Measurements from ENCODE around the genes PHF8 and PAGE5.

GRCh38 chrX:52576810-52577309 is 60.0 kb upstream of the XAGE1B start:
- PRO-cap, 4 experiments, result no peak in any of the 4 experiments
- RAMPAGE, long total RNA, 4 experiments, result no peak in any of the 4 experiments

DNA sequence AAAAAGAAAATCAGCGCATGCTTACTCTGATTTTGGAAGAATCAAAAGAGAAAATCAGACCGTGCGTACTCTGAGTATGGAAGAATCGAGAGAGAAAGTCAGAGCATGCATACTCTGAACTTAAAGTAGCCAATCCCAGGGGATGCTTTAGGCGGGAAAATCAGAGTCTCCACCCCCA is 118 bp downstream of the SSX7 start:
- PRO-cap, 4 experiments, result no peak in any of the 4 experiments
- RAMPAGE, long total RNA, 4 experiments, result no peak in any of the 4 experiments

DNA sequence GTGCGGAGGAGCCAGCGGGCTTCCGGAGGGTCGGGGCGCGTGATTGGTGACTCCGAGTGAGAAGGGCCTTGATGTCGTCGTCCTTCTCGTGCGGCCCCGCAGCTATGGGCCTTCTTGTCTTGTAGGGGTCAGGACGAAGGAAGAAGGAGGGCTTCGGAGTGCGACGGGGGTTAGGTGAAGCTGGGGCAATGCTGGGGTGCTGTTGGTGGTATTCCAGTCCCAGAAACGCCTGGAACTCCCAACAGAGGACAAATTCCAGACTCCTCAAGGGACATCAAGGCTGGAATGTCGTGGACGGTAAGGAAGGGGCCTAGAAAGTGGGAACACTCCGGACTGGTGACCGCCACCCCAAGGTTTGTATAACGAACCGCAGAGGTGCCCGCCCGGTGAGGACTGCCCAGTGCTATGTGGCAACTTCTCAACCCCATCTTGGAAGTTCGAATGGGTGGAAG is 362 bp downstream of the XAGE5 start:
- PRO-cap, 4 experiments, result no peak in any of the 4 experiments
- RAMPAGE, long total RNA, 4 experiments, result no peak in any of the 4 experiments

DNA sequence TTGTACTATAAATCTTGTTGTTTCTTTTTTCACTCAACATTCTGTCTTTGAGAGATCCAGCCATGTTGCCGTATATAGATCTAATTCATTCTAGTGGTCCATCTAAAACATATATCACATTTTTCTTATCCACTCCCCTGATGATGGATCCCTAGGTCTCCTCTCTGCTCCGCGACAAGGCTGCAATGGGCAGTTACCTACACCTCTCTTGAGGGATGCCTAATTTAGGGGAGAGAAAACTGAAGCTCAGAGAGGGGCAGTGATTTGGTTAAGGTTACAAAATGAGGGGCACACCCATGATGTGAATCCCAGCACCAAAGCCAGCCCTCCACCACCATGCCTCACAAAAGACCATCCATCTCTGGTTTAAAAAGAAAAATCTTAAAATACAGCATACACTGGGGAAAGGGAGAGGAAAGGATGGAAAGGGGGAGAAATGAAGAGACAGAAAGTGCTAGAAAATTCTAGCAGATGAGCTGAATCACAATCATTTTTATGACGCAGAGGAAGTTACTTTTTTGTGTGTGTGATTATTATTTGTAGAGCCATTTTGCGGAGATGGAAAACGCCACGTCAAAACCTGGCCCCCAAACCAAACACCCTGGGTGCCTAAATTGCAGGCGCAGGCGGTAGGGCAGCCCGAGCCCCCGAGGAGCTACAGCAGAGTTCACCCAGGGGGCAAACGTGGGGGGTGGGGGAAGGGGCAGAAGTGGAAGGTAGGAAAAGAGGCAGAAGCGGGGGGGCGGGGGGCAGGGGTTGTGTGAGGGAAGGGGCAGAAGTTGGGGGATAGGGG is 1.4 kb upstream of the TSPYL2 start:
- PRO-cap, 4 experiments, result peak in 3 of 4 experiments; most common plus-strand start position 548 of the sequence (in 2); most common minus-strand start position 446 of the sequence (in 1)
- RAMPAGE, long total RNA, 4 experiments, result no peak in any of the 4 experiments

GRCh38 chrX:53087937-53088964 is 5.7 kb upstream of the KANTR start:
- PRO-cap, 4 experiments, result peak in 4 of 4 experiments; most common plus-strand start chrX:53088844 (in 2); most common minus-strand start chrX:53088715 (in 2)
- RAMPAGE, long total RNA, 4 experiments, result no peak in any of the 4 experiments

- PRO-cap, 4 experiments, result no peak in any of the 4 experiments
- RAMPAGE, long total RNA, 4 experiments, result start-site peak on the minus strand in 2 of 4 experiments, at chrX:53414806-53414847 at its widest, 19 to 21 reads per replicate
Measured at GRCh38 chrX:53414660-53415371, 7.6 kb downstream of the SMC1A start.

DNA sequence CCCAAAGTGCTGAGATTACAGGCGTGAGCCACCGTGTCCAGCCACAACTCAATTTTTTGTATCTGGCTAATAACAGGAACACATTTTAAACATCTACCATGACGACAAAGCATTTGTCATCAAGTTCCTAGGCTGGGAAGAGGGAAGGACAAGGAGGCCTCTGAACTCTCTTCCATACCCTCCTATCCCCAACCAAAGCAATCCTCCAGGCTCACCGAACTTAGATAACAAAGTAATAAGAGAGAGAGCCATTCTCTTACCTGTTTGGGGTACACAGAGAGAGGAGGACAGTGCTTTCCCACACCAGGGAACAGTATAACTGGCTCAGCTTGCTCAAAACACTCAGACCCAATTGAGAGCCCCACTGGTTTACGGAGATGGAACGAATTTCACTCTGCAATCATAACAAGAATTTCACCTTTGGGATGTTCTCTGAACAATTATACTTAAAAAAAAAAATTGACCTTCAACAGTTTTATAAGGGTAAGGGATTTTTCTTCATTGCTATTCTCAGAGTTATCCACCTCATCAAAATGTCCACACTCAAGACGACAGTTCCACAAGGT is 83.3 kb downstream of the HUWE1 start:
- PRO-cap, 4 experiments, result peak in 1 of 4 experiments; most common minus-strand start position 53 of the sequence (in 1)
- RAMPAGE, long total RNA, 4 experiments, result no peak in any of the 4 experiments

DNA sequence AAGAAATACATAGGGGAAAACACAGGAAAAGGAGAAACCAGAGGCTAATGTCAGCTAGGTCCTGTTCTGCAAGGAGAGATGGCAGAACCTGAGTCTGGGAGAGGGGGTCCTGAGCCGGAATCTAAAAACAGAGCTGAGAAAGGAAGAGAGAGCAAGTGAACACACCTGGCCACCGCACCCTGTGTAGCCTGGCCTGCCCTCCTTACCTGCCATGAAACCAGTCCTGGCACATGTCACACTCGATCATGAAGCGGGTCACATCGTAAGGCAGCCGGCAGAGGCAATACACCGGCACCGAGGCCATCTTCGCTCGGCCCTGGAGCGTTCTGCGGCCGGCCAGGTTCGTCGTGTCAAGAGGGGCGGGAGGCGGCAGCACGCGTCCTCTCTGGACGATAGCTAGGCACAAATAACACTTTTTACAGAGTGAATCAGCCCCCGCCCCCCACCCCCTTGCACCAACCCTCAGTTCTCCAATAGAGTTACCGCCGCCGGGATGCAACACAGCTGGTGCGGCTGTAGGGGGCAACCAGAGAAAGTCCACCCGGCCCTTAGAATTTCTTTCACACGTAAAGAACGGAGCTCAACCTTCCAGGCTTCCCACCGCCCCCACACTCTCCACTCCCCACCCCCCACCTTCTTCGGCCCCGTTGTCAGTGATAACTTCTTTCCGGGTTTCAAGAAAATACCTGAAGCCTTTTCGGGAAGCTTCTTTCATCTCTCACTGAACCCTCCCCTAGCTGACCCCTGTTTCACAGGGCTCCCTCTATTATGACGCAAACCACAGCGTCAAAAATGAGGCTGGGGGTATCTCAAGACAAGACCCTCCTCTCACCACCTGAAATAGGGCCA is 1.6 kb downstream of the PHF8 start:
- PRO-cap, 4 experiments, result no peak in any of the 4 experiments
- RAMPAGE, long total RNA, 4 experiments, result no peak in any of the 4 experiments

DNA sequence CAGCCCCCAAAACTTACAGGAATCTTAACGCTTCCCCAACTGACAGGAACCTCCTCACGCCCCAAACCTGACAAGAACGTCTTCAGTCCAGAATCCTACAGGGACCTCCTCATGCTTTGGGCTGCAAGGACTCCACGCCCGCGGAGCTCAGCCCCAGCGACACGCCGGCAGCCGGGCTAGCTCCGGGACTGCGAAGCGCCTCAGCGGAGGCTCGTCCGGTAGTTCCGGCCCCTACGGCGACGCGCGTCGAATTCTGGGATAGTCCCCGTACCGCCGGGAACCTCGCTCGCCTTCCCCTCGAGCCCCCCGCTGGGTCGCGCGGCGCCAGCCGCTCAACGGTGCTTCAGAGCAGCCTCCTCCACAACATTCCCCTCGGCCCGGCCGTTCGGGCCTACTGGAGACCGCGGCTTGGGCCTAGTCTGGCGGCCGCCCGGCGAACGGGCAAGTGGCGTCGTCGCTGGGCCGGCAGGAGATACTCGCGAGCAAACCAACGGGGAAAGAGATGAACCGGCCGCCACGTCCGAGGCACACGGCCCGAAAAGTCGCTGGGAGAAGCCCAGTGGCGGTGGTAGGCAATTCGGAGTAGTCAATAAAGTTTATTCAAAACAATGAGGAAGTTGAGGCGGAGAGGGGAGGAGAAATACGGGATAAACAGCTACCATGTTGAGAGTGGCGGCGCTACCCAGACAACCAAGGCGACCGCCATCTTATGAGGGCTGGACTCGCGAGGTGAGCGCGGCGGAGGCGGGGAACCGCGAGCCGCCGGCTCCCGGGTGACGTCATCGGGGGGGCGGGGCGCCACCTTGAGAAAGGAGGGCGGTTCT is at the start of gene PHF8:
TSS of gene PHF8 (minus strand) at position 729 of the 824 bp plus-strand sequence.
- PRO-cap, 4 experiments, result peak in 4 of 4 experiments; most common plus-strand start position 179 of the sequence (in 4); most common minus-strand start position 708 of the sequence (in 3)
- RAMPAGE, long total RNA, 4 experiments, result start-site peak on the minus strand in 2 of 4 experiments, centred at positions 212 to 575 of the sequence, 20 to 112 reads per replicate

GRCh38 chrX:54045714-54046196 is 1.5 kb upstream of the PHF8 start:
- PRO-cap, 4 experiments, result no peak in any of the 4 experiments
- RAMPAGE, long total RNA, 4 experiments, result no peak in any of the 4 experiments

DNA sequence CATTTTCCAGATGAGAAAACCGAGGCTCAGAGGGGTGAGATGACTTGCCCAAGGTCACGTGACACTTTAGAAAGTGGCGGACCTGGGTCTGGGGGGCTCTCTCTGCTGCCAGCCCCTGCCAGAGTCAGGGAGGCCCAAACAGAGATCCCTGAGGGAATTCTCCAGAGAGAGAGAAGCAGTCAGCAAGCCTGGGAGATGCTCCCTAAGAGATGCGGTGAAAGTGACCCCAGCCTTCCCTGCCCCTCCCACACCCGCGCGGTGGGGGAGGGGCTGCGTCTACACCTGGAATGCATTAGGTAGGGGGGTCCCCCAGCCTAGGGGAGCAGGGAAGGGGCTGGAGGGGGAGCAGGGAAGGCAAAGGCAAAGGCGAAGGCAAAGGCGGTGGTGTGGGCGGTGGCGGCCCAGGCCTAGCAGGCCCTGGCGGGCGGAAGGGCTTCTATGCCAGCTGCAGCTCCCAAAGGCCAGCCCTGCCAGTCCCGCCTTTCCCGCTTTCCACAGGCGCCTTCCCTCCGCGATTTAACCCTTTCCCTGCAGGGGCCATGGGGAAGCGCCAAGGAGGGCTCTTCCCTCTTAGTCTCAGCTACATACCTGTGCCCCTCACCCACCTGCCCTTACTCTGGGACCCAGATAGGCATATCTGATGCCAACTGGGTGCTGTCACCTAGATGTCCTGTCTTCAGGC is 12.9 kb downstream of the FGD1 start:
- PRO-cap, 4 experiments, result peak in 3 of 4 experiments; most common plus-strand start position 473 of the sequence (in 3); most common minus-strand start position 374 of the sequence (in 1)
- RAMPAGE, long total RNA, 4 experiments, result no peak in any of the 4 experiments

DNA sequence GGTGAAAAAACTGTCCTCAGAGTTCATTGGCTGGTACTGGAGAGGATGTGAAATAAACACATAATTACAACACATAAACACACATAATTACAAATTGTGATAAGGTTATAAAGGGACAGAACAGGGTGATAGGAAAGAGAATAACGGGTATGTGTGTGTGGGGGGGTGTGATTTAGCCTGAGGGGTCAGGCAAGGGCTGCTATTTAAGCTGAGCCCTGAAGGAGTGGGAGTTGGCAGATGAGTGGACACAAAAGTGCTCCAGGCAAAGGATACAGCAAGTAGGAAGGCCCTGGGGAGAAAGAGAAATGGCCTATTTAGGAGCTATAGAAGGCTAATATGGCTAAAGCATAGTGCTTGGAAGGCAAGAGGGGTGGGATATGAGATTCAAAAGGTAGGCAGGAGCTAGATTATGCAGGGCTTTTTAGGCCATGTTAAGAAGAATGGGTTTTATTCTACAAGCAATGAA is 3.2 kb upstream of the FGD1 start:
- PRO-cap, 4 experiments, result no peak in any of the 4 experiments
- RAMPAGE, long total RNA, 4 experiments, result no peak in any of the 4 experiments

DNA sequence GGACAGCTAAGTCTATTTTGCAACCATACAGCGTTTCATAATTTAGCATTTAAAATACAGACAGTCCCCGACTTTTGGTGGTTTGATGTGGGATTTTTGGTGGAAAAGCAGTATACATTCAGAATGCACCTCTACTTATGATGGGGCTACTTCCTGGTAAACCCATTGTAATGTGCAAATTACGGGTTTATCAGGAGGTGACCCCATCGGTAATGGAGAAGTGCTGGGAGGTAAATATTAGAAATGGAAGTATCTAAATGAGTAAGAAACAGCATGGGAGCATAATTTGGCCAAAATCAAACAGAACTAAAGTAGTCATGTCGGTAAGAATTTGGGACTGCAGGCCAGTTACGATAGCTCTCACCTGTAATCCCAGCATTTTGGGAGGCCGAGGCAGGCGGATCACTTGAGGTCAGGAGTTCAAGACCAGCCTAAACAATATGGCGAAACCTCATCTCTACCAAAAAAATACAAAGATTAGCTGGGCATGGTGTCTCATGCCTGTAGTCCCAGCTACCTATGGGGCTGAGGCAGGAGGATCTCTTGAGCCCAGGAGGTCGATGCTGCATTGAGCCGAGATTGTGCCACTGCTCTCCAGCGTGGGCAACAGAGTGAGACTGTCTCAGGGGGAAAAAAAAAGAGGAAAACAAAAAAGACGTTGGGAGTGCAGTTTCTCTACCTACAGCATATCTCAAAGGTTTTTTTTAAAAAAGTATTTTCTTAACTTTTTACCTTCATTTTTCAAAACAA is 33.3 kb downstream of the GNL3L start:
- PRO-cap, 4 experiments, result no peak in any of the 4 experiments
- RAMPAGE, long total RNA, 4 experiments, result no peak in any of the 4 experiments

DNA sequence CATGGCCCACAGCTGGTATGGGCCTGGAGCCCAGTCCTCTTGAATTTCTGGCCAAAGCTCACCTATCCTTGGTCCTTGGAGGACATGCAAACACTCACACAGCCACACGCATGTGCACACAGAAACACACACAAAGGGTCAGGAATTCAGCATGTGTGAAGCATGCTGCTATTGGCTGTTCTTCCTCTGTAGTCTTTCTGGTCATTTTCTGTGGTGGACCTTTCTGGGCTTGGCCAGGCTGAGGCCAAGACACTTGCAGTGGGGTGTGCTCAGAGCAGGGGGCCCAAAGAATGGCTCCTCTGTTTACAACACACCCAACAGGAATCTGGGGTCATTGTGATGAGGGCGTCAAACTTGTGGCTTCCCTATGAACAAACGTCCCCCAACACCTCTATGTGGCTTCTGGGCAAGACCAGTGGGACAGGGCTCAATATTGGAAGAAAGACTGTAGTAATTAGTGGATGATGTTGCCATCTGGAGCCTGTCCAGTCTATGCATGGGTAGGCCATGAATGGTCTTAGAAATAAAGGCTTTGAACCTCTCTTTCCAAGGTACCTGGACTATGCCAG is 6.6 kb downstream of the MAGED2 start:
- PRO-cap, 4 experiments, result no peak in any of the 4 experiments
- RAMPAGE, long total RNA, 4 experiments, result no peak in any of the 4 experiments

DNA sequence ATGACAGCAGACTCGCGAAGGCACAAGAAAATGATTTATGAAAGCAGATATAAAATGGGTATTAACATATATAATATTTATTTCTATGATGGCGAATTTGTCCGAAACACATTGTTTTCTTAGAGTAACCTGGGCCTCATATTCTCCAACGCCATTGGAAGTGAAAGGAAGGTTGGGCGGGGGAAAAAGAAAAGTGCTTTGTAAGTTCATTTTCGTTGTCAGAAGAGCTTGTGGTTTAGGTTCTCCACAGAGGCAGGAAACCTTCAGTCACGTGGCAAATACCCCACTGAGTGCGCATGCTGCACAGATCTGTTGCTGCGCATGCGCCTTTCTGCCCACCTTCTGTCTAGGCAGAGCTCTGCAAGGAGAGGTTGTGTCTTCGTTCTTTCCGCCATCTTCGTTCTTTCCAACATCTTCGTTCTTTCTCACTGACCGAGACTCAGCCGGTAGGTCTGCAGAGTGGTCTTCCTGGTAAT is at the start of gene PAGE5:
TSS of gene PAGE5 (plus strand) at position 340 of the 476 bp plus-strand sequence.
- PRO-cap, 4 experiments, result no peak in any of the 4 experiments
- RAMPAGE, long total RNA, 4 experiments, result no peak in any of the 4 experiments

GRCh38 chrX:55488982-55489669 is 522 bp downstream of the USP51 start:
- PRO-cap, 4 experiments, result peak in 4 of 4 experiments; most common plus-strand start chrX:55489388 (in 2); most common minus-strand start chrX:55489252 (in 3)
- RAMPAGE, long total RNA, 4 experiments, result no peak in any of the 4 experiments

DNA sequence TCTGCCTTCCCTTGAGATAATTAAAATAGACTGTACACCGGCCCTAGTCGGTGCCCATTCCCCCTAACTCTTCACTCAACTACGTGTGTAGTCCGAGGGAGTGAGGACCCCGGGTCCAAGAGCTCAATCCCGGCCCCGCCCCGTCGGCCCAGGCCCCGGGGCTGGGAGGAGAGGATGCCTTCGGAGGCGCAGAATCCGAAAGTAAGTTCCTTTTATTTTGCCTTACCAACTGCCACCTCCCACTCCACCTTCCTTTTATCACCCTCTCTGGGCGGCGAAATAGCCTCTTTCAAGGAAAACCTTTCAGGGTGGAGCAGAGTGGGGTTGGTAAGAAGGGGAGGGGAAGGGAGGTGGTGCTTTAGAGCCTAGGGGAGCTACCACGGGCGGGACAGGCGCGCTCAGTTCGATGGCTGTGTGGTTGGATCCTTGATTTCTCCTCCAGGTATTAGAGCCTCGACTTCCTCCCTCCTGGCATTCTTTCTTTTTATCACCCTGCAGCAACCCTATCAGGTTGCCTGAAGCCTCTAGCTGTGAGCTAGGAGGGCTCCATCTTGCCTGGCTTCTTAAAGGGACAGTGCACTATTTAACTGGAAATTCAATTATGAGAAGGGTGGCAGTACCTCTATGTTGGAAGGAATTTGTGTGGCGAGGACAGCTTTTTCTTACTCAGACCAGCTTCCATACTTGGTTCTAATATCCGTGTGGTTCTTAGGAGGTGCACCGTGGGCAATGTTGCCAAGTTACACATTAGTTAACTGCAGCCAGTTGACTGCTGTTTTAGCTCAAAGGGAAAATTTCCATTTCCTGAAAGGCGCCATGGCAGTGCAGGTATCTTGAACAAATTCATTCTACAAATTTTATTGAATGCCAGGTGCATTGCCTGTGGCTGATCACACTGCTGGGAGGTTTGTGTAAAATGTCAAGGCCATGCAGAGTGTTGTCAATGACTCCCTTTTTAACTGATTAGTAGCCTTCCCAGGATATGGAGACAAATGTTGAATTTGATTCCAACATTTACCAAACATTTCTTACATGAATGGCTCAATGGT is 191.4 kb downstream of the RRAGB start:
- PRO-cap, 4 experiments, result no peak in any of the 4 experiments
- RAMPAGE, long total RNA, 4 experiments, result start-site peak on the plus strand in 1 of 4 experiments, centred at position 115 of the sequence, 16 reads per replicate

GRCh38 chrX:55937316-55938205 is 220.0 kb downstream of the RRAGB start:
- PRO-cap, 4 experiments, result no peak in any of the 4 experiments
- RAMPAGE, long total RNA, 4 experiments, result no peak in any of the 4 experiments

GRCh38 chrX:56228825-56229335 is 3.3 kb upstream of the KLF8 start:
- PRO-cap, 4 experiments, result peak in 1 of 4 experiments; most common plus-strand start chrX:56229215 (in 1)
- RAMPAGE, long total RNA, 4 experiments, result no peak in any of the 4 experiments

- PRO-cap, 4 experiments, result no peak in any of the 4 experiments
- RAMPAGE, long total RNA, 4 experiments, result no peak in any of the 4 experiments
Measured at GRCh38 chrX:56765257-56766038, 36.4 kb downstream of the NBDY start.

Data from spleen (tissue), 7 donors.